ENCODE measurements around a stretch of chr15.

DNA sequence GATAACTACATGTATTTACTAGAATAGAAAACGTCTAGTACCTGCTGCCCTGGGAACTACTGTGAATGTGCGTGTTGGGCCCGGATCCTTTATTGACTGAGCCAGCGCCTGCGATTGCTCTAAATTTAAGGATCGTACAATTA, 655 bp downstream of the TM2D3 start:
- PRO-cap = bidirectional peak, plus-strand start outside the sequence, minus-strand start at position 98 of the sequence

DNA sequence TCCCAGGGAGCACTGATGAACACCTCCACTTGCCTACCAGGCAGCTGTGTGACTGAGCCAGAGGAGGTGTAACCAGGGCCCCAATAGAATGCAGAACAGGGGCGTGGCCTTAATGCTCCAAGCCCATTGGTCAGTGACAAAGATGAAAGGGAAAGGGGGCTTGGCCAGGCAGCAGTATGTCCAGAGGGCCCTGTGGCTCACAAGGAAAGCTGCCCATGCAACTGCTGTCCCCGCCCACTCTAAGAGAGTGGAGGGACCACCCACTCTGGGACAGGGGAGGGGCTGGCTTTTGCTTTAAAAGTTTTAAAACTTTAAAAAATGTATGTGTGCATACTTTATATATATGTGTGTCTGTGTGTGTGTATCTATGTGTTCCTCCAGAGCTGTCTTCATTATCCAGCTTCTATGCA, 21.3 kb upstream of the OR4F6 start:
- PRO-cap = no peak

DNA sequence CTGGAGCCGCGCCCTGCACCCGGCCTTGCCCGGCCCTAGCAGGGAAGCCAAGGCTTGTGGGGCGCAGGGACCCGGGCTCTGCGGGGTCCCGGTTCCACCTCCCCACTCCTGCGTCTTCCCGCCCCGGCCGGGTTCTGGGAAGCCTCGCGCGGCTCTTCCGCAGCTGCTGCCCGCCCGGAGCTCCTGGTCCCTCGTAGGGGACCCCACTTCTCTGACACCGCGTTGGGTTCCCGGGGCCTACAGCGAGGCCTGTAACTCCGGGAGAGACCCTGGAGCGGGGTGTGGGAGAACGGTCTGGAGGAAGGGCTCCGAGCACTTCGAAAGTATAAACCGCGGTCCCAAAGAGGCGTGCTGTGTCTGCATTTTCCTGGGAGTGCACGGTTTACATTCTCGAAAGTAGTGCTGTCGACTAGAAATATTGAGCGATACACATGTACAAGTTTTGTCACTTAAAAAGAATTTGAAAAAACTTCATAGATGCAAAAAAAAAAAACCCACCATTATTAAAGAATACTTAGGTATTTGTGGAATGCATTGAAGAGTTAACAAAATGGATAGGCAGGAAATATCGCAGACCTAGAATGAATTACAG, 150.0 kb downstream of the OR4F15 start:
- PRO-cap = no peak